Hair follicle dermal papilla cell (primary cell): ENCODE results near the genes TEX264 and IQCF3.

GRCh38 chr3:51670770-51671714 lies at the start of gene TEX264:
TEX264 (plus strand) TSS chr3:51671252.
- CAGE, long polyA plus RNA, result no peak

DNA sequence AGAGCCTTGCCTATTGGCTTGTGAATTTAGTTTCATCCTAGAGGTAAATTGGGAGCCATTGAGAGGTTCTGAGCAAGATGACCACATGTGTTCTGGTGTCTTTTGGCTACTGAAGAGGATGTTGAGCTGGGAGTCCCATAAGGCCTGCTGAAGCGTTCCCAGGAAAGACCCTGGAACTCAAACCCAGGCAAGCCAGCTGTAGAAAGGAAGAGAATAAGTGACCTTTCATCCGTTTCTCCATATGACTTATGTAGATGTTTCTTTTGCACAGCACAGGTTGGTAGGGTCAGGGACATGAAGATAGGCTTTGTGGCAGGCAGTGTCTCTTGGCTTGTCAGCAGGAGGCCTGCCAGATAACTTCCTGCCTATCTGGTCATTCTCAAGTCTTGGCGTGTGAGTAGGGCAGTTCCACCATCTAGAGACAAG lies 10.8 kb downstream of the TEX264 start:
- CAGE, long polyA plus RNA, result no peak

GRCh38 chr3:51754424-51754818 lies 24.6 kb downstream of the IQCF6 start:
- CAGE, long polyA plus RNA, result no peak

- CAGE, long polyA plus RNA, result no peak
Measured at GRCh38 chr3:51829025-51829488, at the start of gene IQCF3. IQCF3 (plus strand) TSS chr3:51829426.

DNA sequence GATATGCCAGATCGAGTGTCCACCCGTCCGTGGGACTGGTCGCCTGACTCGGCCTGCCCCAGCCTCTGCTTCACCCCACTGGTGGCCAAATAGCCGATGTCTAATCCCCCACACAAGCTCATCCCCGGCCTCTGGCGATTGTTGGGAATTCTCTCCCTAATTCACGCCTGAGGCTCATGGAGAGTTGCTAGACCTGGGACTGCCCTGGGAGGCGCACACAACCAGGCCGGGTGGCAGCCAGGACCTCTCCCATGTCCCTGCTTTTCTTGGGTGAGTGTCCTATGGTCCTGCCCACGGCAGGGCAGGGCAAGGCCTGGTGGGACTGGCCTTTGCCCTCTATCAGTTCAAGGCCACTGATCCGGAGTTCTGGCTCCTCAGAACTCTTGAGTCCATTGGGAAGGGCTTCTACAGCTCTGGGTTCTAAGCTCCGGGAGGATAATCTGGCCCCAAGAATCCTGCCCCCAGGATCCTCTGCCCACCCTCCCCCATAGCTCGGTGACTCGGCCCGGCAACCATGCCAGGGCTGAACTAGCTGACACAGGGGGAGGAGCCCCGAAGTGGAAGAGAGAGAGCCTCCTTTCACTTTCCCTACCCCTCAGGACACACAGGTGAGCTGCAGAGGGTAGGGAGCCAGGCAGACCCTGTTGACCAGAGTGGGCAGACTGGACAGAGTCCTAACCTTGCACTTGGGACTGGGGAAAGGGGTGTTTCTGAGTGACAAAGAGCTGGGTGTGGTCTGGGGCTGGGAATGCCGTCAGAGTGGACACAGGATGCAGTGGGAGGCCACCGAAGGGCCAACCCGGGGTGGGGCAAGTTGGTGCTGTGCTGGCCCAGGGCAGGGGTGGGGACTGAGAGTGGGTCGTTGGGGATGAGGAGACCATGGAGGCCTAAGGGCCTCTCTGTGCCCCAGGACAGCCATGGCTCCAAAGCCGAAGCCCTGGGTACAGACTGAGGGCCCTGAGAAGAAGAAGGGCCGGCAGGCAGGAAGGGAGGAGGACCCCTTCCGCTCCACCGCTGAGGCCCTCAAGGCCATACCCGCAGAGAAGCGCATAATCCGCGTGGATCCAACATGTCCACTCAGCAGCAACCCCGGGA lies 623 bp downstream of the PARP3 start:
- CAGE, long polyA plus RNA, result no peak

DNA sequence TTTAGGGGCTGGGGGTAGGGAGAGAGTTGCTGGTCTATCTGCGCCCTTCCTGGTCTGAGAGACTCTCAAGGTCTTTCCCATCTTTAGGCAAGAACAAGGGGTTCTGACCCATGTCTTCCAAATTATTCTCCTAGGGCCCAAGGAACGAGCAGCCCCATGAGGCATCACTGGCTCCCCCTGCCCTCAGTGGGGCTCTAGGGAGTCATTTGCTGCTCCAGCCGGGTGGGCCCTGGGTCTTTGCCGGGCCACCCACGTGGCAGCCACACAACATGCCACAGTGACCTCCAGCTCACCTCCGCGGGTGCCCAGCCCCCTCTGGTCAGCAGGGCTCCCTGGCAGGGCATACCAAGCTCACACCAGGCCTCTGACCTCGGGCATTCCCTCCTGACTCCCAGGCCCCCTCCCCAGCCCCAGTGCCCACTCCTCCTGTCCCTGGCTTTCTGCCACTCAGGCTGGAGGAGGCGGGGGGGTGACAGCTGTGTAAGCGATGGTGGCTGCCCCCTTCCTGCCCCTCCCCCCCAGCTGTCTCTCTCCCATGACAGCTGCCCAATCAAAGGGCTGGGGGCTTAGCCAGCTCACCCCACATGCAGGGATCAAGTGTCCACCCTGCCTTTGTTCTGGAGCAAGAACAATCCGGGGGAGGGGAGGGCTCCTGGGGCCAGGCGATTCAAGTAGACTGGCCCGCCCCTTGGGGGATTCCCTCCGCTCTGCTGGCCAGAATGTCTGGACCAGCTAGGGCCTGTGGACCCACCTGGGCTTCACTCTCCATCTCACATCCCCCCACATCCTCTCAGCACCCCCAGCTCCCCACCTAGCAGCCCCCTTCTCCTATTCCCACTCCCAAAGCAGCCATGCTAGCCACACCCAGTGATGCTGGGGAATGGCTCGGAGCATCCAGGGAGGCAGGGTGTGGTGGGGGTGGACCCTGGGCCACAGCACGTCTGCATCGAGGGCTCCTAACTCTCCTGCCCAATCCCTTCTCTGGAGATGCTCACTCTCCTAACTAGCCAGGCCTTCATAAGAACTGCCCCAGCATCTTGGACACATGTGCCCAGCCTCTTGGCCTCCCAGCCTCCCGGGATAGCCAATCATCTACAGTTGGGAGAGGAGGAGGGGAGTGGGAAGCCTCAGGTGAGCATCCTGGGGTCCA lies 3.1 kb downstream of the PCBP4 start:
- CAGE, long polyA plus RNA, result no peak

DNA sequence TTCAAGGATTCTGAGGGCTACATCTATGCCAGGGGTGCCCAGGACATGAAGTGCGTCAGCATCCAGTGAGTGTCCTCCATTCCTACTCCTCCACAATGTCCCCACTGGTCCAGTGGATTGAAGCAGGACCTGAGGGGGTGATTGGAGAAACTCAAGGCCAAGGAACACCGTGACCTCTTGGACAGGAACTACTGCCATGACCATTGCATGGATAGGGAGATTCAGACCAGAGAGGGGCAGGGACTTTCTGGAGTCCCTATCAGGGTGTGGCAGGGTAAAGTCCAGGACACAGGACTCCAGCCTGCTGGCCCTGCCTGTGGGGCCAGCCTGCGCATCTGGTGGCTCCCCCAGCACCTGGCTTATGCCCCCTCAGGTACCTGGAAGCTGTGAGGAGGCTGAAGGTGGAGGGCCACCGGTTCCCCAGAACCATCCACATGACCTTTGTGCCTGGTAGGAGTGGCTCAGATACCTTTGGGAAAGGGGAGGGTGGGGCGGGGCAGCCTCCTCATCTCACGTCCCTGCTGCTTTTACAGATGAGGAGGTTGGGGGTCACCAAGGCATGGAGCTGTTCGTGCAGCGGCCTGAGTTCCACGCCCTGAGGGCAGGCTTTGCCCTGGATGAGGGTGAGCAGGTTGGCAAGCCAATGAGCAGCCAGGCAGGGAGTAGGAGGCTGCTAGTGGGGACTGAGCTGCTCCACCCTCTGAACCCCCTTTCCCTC lies 2.7 kb downstream of the ACY1 start:
- CAGE, long polyA plus RNA, result no peak

- CAGE, long polyA plus RNA, result no peak
Measured at GRCh38 chr3:52054770-52055253, 1.6 kb downstream of the DUSP7 start.

- CAGE, long polyA plus RNA, result no peak
Measured at GRCh38 chr3:52055254-52056269, 809 bp downstream of the DUSP7 start.

- CAGE, long polyA plus RNA, result no peak
Measured at GRCh38 chr3:52062367-52063110, 6.2 kb upstream of the DUSP7 start.

DNA sequence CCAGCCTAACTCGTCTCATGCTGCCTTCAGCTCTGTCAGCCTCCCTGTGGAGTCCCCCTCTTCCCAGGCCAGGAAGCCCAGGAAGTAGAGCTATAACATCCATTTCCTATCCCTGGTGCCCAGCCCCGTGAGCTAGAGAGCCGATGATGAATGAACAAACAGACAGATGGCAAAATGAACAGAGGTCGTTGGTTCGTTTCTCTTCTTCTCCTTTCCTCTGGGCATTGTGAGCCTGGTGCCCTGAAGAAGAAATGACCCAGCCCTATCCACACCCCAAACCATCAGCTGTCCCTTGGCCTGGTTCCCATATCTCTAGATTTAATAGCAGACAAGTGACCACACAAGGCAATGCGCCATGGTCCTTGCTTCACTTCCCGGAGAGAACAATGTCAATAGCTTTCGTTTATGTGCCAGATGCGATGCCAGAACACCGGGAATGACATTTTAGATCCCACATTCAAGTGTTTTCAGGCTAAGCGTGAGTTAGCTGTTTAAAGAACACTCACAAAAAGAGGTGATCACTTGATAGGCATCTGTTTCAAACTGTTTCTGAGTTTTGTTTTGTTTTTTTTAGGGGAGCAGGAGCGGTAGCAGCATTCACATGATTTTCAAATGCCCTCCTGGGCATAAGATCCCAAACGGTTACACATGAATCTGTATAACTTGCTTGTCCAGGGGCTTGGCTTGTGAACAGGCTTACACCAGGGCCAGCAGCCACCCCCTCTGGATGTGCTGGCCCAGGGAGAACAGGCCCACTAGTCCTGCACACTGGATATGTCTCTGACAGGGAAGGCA lies 17.7 kb downstream of the POC1A start:
- CAGE, long polyA plus RNA, result no peak

- CAGE, long polyA plus RNA, result no peak
Measured at GRCh38 chr3:52234392-52234795, 4.6 kb downstream of the TWF2 start.

DNA sequence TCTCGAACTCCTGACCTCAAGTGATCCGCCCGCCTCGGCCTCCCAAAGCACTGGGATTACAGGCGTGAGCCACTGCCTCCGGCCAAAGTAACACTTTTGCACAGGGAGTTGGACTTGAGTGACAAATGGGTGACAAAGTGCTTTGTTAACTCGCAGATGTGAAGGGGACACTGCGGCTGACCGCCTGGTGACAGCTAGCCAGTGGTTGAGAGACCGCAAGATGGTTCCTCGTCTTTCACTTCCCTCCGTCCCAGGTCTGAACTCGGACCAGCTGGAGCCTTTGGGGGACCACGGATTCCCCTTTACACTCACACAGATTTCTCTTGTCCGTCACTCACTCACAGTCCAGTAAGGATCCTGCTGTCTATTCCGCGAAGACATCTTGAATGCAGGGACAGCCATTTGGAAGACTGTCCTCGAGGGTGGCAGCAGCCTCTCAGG lies 754 bp upstream of the PPM1M start:
- CAGE, long polyA plus RNA, result no peak

- CAGE, long polyA plus RNA, result no peak
Measured at GRCh38 chr3:52252633-52253002, 7.1 kb downstream of the PPM1M start.

DNA sequence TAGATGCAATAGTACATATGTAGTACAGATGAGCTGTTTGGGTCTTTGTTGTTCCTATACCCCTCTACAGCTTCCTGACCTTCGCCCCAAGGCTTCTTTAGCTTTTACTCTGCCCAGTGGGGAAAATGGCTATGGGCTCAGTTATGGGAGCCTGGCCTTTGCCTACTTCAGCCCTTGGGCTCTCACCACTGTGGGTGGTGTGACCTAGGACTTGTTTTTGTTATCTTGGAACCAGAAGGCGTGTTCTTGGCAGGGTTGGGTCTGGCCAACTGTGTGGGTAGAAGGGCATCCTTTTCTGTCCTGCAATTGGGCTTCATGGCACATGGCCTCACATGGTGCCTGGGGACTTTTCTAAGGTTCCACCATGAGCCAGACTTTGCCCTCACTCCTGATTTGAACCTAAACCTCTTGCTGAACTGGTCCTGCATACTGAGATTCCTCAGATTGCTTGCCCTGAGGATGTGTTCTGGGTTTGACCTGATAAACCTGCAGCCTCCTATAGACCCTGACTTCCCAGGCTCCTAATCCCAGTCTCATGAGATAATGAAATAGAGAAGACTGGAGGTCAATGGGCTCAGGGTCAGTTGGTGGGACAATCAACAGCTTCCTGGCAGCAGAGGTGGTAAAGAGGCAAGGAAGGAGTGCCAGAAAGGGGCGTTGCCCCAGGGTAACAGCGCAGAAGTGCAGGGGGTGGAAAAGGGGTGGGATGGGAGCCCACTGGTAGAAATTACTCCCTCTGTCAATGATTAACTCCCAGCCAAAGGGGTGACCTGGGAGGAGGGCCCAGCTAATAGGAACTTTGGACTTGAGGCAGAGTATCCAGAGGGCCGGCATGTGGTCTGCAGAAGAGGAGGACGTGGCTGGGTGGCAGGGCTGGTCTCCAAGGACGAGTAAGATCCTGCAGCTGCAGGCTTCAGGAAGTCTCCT lies 1.9 kb downstream of the GLYCTK start:
- CAGE, long polyA plus RNA, result no peak

DNA sequence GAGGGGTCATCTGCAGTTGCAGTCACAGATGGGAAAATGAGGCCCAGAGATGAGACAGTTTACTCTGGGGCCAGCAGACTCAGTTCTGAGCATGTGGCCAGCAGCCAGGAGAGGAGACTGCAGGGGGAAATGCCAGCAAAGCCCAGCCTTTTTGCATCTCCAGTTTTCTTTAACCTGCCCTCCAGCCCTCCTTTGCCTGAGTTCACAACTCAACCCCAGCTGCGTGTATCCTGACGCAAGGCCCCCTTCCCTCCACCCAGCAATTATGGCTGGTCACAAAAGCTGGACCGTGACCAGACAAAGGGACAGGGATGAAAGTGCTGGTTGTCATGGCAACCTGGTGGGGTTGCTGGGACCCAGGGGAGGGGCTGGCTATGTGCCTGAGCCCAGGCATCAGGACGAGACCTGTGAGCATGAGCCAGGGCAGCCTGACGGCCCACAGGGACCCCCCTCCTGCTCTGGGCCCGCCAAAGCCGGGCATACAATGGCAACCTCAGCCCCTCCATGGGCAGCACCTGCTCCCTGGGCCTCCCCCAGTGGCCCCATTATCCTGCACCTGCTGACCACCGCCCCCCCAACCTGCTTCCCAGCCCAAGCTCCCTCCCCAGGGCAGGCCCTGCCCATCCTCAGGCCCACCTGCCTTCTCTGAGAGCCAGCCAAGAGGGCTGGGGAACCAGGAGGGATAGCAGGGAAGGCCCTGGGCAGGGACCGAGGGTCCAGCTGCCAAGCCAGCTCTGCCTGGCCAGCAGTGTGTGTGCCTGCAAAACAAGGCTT lies 4.5 kb upstream of the DNAH1 start:
- CAGE, long polyA plus RNA, result no peak

DNA sequence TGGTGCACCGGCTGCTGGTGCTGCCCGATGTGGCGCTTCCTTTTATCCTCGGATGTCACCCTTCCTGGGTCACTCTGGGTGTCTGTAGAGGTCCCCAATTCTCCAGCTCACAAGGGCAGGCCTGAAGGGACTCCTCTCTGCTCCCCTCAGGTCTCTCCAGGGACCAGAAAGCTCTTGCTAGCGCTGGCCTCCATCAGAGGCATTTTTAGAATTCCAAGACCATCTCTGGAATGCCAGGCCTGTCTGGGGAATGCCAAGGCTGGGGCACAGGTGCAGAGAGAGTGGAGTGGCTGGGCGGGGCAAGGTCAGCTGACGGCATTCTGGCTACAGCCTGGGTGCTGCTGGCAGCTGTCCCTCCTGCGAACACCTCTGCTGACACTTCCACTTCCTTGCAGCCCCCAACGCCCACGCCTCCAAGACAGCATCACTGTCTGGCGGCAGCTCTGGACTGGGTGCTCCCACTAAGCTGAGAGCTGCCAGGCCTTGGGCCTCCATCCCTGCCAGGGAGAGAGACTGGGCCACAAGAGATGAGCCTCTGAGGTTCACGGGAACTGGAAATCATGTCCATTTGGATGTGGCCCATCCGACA lies 3.9 kb downstream of the TNNC1 start:
- CAGE, long polyA plus RNA, result no peak

DNA sequence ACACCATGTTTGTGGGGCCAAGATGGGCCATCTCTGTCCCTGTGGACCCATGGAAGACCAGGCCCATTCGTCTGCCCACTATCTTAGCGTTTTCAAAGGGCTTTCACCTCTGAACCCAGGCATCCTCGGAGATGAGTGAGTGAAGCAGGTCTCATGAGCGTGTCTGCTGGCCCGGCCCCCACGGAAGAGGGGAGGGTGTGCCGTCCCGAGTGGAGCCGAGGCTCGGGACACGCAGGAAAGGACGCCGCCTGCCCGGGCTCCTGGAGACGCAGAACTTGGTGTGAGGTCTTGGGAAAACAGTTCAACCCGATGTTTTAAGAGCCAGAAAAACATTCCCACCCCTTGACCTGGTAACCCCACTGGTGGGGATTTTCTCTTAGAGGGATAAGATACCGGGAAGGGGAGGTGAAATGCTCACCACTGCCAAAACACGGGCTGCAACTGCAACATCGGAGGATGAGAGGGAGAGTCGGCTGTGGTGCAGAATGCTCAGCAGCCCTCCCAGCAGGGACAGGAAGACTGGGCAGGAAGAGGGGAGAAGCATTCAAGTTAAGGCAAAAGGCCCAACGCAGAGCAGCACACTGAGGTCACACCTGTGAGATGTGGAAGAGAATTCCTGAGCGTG lies 14.3 kb upstream of the STAB1 start:
- CAGE, long polyA plus RNA, result no peak

- CAGE, long polyA plus RNA, result no peak
Measured at GRCh38 chr3:52481863-52482476, 13.2 kb upstream of the STAB1 start.

- CAGE, long polyA plus RNA, result no peak
Measured at GRCh38 chr3:52487099-52487829, 7.9 kb upstream of the STAB1 start.